Aortic smooth muscle cell (primary cell): ENCODE measurements around a stretch of chr6.

DNA sequence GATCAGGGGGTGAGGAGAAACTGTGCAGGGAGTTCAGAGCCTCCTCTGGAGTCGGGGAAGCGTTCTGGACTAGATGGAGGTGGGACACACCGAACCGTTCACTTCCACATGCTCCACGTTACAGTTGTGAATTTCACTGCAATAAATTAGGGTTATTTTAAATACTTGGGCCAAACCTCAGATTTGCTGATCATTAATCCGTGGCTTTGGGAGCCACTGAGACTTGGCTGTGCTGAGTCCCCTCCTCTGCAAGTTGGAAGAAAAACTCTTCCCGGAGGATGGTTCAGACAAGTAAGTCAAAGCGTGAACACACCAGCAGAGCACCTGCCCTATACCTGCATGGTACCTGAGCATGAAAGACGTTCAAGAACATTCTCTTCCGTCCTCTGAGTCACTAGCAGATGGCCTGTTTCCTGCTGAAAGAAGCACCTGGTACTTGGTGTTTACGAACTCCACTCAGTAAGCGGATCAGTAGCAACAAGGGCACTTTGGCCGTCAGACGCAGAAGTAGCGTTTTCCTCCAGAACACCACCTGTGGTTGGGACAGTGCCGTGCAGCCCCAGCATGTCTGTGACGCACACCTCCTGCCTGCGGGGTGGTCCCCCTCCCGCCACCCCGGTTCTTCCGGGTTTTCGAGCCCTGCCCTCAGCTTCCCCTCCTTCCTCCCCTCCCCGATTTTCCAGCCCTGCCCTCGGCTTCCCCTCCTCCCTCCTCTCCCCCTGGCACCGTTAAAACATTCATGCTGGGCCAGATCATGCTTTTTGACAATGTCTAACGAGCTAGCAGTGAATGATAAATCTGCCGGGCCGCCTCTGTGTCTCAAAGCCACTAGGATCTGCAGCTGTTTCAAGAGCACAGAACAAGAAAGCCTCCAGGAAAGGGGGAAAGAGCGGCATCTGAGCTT lies 207.6 kb downstream of the ERMARD start:
- RRBS, result no CpG with 5 or more reads among the region's 29 CpGs

- RRBS, result 8% methylated on average over 8 of the region's 35 CpGs
Observed at GRCh38 chr6:170080716-170081512, 210.0 kb downstream of the DLL1 start.

GRCh38 chr6:170291332-170292517 lies 847 bp upstream of the DLL1 start:
- RRBS, result 1% methylated on average over 28 of the region's 91 CpGs

DNA sequence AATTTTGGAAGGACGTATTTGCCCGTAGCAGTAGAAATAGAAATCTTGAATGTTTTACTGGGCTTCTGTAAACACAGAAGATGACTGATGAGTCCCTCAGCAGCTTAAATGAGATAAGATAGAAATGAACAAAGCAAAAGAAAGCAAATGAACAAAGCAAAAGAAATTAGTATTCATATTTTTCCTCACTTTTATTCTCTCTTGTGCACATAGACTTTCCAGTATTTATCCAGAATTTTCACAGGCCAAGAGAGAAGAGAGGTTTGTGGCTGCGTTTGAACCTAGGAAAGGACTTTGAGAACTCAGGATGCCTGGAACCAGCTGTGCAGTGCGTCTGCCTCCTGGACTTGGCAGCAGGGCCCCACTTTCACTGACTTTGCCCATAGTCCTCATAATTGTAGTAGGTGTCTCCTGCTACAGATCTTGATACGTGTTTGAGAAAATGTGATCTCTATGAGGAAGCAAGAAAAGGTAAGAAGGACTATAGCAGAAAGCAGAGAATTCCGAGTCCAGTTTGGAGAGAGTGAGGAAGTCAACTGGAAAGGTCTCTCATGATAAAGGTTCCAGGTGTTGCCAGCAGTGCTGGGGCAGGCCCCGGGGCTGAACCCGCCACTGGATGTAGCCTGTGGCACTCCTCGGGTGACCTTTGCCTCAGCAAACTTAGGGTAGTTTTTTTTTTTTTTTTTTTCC lies 62.6 kb downstream of the FAM120B start:
- RRBS, result no CpG with 5 or more reads among the region's 9 CpGs

GRCh38 chr6:170403368-170403835 lies 96.8 kb downstream of the FAM120B start:
- RRBS, result no CpG with 5 or more reads among the region's 3 CpGs